ENCODE results near the gene KIF27.

DNA sequence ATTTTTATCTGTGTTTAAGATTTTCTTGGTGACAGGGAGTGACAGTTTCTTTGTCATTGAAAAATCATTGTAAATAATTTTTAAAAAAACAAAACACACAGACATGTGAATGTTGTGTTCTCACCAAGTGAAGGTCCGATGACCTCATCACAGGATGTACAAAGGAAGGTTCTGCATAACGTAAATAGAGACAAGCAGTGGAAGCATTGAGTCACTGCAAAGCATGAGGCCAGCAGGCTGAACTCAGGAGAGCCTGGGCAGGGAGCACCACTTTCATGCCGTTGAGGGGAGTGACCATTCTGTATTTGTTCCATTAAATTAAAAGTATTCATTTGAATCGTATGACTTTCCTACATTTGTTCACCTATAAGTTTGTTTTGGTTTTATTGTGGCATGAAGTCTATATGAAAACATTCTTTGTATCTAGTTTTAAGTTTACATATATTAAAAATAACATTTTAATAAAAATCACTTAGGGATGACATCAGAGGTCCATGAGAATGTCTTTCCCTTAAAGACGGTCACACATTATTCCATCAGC, 70.4 kb upstream of the TLE1 start:
- PRO-cap = no peak

DNA sequence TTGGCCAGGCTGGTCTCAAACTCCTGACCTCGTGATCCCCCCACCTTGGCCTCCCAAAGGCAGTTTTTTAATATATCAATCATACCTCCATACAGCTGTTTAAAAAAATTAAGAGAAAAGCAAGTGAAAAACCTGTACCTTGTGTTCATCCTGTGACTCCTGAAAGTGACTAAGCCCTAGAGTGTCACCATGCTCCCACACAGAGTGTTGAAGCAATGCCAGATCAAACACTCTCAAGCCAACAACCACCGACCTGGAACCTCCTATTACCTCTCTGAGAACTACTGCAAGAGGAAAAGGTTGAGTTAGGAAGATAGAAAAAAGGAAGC, 123.5 kb downstream of the RASEF start:
- PRO-cap = no peak

DNA sequence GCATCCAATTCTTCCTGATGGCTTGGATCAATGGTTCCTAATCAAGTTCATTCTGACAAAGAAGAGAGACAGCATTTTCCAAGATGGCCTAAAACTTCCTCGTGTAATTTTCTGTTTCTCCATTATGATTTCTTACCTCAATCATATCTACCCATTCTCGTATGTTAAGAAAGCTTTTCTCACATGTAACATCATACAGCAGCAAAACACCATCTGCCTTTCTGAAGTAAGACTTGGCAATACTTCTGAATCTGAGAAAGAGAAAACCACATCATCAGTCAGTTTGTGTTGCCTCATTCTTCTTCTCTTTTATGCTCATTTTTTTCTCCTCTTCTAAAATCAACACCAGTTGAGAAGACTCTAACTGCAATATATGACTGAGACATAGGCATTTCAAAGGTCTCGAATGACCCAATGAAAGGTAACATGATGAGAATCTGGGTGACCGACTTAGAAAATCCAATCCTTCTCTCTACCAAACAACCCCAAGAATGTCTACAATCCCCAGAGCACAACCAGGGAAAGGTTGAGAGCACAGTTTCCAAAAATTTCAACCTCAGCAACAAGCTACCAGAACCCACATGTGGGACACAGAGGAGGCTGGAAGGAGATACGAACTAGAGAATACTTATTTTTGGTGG, 65.9 kb downstream of the RASEF start:
- PRO-cap = no peak

GRCh38 chr9:83245820-83246276, 182.9 kb upstream of the RASEF start:
- PRO-cap = no peak

DNA sequence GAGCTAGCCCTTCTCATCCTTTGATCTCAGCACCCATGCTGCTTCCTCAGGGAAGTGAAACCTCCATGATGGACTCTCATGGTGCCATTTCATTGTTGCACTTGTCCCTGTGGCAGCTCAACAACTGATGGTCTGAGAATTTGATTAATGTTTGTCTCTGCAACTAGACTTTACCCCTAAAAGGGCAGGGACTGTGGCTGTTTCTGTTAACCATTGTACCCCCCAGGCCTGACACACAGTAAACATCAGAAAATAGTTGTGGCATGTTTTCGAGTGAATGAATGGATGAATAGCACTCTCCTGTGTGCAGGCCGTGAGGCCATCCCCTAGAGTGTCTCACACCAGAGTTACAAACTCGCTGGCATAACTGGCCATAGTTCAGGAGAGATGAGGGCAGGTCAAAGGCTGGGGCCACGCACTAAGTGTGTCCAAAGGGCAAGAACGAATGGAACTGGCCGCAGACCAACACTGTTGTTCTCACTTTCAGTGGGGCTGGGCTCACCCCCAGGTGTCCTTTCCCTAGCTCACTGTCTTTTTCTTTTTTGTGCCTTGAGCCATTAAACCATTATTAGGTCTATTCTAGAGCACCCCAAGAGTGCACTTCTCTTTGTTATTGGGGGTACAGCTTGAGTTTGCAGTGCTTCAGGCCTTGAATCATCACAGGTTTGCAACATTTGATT, 6.8 kb downstream of the IDNK start:
- PRO-cap = no peak

DNA sequence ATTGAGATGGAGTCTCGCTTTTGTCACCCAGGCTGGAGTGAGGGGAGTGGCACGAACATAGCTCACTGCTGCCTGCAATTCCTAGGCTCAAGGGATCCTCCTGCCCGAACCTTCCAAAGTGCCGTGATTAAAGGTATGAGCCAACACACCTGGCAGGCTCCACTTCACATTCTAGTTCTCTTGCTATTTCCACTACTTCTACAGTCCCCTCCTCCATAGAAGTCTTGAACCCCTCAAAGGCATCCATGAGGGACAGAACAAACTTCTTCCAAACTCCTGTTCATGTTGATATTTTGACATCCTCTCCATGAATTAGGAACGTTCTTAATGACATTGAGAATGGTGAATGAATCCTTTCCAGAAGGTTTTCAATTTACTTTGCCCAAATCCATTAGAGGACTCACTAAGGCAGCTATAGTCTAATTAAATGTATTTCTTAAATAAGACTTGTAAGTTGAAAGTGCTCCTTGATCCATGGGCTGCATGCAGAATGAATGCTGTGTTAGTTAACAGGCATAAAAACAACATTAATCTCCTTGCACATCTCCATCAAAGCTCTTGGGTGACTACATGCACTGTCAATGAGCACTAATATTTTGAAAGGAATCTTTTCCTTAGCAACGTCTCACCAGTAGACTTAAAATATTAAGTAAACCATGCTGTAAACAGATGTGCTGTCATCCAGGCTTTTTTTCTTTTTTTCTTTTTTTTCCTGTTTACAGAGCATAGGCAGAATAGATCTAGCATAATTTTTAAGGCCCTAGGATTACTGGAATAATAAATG, 36.6 kb downstream of the UBQLN1 start:
- PRO-cap = no peak

GRCh38 chr9:83673810-83674558, 33.8 kb downstream of the UBQLN1 start:
- PRO-cap = no peak

- PRO-cap = no peak
Measured at GRCh38 chr9:83701697-83702029, 6.1 kb downstream of the UBQLN1 start.

DNA sequence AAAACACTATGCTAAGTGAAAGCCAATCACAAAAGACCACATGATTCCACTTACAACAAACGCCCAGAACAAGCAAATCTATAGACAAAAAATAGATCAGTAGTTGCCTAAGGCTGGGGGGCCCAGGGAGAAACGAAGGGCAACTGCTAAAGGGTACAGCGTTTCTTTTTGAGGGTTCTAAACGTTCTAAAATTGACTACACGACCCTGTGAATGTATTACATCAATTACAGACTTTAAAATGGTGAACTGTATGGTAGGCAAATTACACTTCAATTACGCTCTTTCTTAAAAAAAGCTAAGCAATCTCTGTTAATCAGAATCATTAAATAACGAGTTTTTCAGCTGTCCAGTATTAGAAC, 5.7 kb downstream of the UBQLN1 start:
- PRO-cap = no peak

DNA sequence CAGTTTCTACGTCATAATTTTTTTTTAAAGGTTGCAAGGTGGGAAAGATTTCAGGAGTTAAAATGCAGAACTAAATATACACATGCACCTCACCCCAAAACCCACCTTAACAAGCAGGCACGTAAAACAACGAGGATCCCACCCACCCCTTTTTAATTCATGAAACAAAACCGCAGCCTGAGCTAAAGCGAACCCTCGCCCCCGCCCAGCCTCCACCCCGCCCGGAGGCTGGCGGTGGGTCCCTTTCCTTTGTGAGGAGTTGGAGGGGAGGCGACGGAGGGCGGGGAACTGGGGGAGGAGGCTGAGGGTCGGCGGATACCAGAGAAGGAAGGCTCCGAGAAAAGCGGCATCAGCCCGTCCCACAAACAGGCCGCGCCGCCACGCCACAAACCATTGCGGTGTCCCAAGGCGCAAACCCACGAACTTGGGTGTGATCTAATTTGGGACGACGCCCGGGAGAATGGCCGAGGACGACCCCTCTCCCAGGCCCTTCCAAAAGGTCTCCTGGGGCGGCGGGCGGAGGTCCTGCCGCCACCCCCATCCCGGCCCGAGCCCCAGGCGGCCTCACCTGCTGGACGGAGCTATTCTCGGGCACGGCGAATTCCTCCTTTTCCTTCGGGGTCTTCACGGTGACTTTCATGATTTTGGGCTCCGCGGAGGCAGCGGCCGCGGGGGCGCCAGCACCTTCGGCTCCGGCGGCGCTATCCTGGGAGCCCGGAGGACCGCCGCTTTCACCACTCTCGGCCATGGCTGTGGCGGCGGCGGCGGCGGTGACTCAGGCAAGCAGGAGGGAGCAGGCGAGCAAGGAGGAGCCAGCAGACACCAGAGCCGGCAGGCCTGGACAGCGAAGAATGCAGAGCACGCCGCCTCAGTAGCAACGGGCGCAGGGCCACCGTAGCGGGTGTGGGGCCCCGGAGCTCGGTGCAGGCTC, 561 bp downstream of the UBQLN1 start:
- PRO-cap = unidirectional peak, minus-strand start at position 754 of the sequence

DNA sequence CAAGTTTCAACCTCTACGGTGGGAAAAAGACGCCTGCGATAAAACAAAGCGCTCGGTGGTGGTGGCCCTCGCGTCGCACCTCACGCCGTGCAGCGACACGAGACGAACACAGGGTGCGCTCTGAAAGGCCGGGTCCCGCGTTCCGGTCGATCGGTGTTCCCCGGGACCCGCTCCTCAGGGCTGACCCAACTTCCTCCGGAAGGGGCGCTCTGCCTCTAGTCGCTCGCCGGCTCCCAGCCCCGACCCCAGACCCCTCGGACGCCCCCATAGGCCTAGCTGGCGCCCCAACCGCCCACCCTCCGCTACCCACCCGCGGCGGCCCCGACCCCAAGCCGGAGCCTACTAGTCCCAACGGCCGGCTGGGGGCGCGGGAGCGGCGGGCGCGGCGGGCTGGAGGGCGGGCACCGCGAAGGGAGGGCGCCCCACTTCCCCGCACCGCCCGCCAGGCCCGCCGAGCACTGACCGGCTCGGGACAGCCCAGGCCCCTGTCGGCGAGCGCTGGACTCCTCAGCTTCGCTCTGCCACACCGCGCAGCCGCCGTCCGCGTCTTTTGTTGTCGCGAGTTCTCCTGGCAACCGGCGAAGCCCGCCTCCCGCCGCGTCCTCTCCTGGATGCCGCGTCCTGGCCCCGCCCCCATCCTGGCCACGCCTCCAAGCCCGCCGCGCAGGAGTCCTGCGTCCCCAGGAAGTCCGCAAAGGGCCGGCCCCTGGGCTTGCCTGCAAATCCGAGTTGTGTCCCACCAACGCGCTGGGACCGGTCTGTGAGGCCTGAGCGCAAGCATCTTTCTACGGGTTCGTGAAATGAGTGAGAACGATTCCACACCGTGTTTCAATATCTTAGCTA, at the start of gene KIF27:
Gene KIF27 (minus strand): TSS at position 525 of the 843 bp plus-strand sequence.
- PRO-cap = bidirectional peak, plus-strand start at position 721 of the sequence, minus-strand start at position 460 of the sequence

GRCh38 chr9:83969618-83970713, 10.0 kb downstream of the HNRNPK start:
- PRO-cap = no peak

- PRO-cap = bidirectional peak, plus-strand start at chr9:83979775, minus-strand start at chr9:83979621
Measured at GRCh38 chr9:83979294-83980046, 545 bp downstream of the HNRNPK start.

DNA sequence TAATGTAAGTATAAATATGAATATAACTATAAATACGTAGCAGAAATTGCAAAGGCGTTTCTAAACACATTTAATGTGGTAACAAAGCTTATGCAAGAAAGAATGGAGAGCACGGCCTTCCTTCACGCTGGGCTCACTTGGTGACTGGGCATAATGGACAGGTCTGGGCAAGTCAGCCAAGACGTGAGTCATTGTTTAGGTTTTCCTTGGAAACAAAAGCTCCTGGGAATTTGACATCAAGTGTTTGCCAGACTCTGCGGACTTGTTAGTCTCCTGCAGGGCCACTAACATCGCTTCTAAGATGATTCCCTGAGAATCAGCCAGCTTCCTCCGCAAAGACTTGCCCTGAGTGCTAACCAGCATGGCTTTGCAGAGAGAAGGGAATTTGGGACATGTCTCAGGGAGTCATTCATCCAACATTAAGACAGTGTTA, 182.4 kb downstream of the NTRK2 start:
- PRO-cap = no peak

DNA sequence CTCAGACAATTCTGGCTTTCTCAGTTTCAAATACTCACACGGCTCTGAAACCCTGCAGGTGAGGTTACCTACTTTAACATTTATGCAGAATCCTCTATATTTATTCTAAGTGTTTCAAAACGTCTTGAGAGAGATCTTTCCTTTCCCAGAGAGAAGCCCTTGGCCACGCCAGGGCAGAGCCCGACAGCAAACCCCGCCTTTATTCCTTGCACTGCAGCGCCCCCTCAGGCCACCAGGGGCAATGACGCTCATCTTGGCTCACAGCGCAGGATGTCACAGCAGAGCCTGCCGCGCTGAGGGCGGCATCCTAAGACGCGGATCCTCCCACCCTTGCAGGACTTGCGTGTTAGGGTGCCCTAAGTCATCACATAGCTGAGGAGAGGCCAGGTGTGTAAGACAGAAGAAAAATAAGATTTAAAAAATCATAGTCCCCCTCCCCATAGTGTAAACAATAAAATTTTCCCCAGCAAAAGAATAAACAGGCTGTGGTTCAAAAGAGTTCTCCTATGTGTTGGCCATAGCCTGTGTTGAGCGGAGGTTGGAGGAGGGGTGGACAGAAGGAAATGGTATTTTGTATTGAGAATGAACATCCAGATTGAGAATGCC, 284.6 kb downstream of the NTRK2 start:
- PRO-cap = no peak

- PRO-cap = no peak
Measured at GRCh38 chr9:85077073-85077628, 407.6 kb downstream of the NTRK2 start.

DNA sequence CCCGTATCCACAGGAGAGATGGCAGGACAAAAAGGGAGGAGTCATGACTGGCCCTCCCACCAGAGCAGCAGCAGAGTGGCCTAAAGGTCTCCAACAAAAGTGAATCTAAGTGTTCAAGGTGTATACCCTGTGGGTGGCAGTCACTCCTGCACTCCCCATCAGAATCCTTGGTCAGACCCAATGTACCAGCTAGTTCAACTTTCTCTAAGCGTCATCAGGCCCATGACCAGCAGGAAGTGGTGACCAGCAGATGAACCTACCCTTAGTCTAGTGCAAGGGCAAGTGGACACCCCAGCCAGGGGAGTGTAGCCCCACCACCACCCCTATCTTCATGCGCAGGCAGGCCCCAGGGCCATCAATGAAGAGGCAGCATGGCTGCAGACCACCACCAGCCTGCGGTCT, 213.2 kb downstream of the AGTPBP1 start:
- PRO-cap = no peak

DNA sequence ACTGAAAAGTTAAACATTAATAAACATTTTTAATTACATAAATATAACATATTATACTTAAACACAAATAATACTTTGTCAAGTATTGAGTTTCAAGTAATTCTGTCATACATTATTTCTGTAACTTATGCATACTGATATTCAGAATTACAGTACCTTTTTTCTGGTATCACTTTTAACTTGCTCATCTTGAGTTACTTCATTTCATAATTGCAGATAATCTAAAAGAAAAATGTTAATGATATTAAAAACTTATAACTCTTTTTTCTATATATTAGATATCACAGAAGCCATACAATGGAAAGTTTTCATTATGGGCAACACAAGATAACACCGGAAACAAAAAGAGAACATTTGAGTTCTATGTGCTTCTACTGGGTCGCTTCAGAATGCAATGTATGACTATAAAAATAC, 29.4 kb downstream of the AGTPBP1 start:
- PRO-cap = no peak

DNA sequence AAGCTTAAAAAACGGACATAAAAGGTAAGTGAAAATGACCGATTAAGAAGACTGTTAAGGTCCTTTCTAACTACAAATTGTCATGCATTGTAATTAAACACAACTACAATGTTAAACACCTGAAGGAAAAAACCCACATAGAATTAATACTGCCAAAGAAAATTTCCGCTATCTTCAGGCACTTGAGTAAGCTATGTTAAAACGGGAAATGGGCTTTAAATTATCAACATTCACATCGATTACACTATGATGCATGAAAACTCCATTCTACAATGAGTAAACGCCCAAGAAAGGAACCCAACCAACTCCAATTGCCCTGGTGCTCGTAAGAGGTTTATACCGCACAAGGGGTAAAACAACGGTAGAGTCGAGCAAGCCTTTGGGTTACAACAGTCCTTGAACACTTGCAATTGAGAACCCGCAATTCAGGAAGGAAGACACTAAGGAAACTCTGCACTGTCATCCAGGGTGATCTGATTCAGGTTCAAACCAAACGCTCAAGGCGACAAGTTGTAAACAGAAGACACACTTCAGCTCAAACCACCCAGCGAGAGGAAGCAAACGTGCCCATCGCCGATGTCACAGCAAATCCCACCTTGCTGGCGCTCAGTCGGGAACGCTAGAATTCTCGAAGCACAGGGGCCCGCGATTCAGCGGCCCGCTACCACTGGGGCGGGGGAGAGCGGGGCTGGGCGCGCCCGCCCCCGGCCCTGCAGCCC, 917 bp downstream of the AGTPBP1 start:
- PRO-cap = no peak

GRCh38 chr9:86040616-86041033, 58.7 kb downstream of the GOLM1 start:
- PRO-cap = no peak